ENCODE measurements around a stretch of chr20.

DNA sequence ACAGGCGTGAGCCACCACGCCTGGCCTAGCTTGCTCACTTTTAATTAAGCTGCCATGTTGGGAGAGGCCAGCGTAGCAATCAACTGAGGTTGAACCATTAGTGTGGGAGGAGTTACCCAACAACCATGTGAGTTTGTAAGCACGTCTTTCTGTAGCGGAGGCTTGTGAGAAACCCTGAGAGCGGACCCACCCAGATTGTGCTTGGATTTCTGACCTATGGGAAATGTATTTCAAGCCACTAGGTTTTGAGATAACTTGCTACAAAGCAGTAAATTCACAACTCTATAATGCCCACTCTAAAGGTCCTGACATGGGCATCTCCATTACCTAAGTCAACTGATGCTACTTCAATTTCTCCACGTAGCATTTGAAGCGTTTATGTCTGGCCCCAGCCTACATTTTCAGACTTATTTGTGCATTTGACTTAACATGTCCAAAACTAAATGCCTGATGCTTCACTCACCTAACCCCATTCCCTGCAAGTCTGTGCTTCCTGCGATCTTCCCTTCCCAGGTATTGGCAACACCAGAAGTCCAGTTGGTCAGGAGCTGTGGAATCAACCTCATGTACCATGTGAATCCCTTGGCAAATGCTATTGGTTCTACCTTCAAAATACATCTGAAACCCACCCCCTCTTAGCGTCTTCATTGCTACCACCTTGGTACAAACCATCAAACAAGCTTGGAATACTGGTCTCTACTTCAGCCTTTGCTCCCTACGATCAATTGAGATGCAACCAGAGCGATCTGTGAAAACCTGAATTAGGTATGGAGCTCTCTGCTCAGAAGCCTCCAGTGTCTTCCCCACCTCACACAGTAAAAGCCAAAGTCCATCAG is 12.7 kb upstream of the ZNFX1 start:
- RRBS: no CpG with 5 or more reads among the region's 12 CpGs

GRCh38 chr20:49418614-49419091 is 63.8 kb downstream of the KCNB1 start:
- RRBS: no CpG with 5 or more reads among the region's 8 CpGs

DNA sequence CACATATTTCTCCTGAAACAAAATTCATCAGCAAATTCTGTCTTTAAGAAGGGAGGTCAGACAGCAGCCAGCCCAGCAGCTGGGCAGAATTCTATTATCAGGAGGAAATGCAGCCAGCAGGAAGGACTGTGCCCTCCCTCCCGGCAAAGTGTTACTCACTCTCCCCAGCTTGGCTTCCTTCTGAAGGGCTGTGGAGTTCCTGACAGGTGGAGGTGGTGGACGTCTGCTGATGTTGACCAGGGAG is 37.3 kb downstream of the KCNB1 start:
- RRBS: 17% methylated on average over 1 of the region's 2 CpGs

DNA sequence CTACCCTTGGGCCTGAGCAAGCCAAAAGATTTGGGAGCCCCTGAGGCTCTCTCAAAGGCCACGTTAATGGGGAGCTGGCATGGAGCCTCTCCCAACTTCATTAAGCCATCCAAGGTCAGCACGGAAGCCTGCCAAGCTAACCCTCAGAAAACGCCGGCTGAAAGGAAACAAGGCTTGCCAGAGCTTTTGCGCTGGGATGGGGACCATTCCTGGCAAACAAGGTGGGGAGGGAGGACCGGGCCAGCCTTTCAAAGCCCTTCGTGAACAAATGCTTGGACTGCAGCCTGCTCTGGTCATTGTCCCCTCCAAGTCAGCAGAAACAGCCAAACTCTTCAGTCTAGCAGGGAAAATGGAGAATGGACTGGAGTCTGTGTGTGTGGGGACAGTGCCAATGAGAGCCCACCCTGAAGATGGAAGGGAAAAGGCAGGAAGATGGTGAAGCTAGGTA is 30.2 kb downstream of the KCNB1 start:
- RRBS: 17% methylated on average over 2 of the region's 7 CpGs

GRCh38 chr20:49567157-49567794 is 661 bp downstream of the PTGIS start:
- RRBS: no CpG with 5 or more reads among the region's 24 CpGs

DNA sequence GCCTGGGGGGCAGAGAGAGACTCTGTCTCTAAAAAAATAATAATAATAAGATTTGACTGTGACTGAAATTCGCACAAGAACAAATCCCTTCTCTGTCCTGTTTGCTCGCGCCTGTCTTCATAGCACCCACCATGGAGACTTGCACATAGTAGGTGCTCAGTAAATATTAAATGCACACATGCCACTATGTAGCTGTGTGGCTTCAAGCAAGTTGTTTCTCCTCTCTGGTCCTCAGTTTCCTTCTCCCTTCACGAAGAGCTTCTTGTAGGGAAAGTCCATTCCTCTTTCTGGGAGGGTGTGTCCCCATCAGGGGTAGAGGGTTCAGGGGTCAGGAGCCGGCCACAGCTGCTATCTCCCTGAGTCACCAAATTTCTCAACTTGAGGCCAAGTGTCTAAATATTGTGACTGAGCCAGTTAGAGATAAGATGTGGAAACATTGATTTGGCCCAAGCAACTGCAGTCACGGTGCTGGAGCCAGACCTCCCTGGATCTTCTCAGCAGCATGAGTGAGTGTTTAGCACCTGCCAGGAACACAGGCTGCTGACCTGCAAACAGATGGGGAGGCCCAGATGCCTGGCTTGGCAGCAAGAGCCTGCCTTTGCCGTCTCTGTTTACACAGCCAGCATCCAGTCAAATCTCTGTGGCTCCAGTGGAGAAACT is 15.5 kb upstream of the PTGIS start:
- RRBS: no CpG with 5 or more reads among the region's 7 CpGs

- RRBS: no CpG with 5 or more reads among the region's 5 CpGs
These were observed 18.0 kb upstream of the PTGIS start for GRCh38 chr20:49585911-49586275.

GRCh38 chr20:49671962-49672624 is 41.6 kb downstream of the B4GALT5 start:
- RRBS: no CpG with 5 or more reads among the region's 2 CpGs

DNA sequence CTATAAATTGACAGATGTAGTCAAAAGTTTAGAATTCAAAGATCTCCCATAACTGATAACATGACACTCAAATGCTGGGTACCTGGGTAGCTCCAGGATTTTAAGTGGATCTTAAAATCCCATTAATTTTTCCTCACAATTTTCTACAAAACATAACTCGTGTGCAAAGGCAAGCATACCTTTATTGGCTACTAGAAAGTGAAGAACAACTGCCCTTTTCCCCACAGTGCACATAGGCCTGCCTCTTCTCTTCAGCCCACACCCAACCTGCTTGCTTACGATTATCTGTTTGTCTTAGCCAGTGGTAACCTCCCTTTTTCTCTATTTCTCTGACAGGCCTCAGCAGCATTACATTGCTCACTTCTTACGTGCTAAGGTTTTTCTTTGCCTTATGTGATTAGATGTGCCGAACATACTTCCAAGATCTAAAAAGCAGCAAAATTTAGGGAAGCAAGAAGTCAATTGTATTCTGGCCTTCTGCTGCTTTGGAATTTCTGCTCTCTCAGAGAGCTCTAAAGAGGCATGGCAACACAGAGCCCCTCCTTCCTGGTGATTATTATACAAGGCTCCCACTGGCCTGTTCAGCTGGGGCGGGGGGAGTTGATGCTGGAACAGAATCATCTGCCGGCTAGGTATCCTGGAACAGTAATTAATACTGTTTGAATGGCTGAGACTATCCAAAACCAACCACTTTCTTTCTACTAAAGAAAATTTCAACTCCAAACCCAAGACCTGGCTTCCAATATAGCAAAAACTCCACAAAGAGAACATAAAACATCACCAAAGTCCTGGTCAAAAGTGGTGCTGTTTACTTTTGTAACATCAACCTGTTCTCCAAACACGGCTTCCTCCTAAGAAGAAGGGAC is 7.0 kb downstream of the B4GALT5 start:
- RRBS: no CpG with 5 or more reads among the region's 7 CpGs

- RRBS: no CpG with 5 or more reads among the region's 12 CpGs
These were observed 7.3 kb upstream of the SLC9A8 start for GRCh38 chr20:49805198-49805956.

DNA sequence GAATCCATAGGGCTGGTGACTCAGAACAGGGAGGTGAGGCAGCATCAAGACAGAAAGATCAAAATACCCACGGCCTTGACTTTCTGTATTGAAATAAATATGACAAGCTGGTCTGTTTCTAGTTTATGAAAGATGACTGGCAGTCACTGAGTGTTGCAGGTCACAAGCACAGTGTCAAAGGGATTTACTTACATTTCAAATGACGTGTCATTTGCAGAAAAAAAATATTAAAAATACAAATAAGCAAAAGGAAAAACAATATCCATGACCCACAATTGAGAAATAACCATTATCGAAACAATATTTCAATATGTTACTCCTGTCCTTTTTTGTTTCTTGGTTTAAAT is 6.0 kb upstream of the SLC9A8 start:
- RRBS: no CpG with 5 or more reads among the region's 3 CpGs

DNA sequence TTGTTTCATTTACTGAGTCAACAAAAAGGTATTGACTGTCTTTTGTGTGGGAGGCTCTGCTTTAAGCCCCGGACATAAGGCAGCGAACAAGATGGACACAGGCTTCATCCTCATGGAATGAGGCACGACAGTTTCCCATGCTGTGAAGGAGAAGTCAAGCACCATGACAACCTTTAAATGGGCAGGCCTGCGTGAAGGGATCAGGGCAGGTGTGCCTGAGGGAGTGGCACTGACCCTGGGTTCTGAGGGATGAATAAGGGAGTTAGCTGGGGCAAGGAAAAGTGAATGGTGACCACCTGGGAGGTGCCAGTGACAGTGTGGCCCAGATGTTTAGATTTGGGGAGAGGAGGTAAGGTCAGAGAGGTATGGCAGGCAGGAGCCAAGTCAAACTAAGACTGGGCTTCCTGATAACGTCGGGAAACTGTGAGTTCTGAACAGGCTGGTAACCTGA is 48.2 kb downstream of the SLC9A8 start:
- RRBS: no CpG with 5 or more reads among the region's 6 CpGs

DNA sequence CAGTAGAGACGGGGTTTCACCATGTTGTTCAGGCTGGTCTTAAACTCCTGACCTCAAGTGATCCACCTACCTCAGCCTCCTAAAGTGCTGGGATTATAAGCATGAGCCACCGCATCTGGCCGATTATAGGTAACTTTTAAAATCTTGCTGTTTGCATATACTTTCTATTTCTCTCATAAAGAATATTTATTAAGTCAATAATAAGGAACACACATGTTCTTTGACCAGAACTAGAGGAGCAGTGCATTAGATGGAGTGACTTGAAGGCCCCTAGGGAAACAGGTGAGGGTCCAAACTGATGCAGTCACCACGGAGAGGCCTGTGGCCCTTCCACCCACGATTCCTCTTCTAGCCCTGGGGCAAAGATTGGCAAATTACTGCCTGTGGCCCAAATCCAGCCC is 19.8 kb downstream of the SPATA2 start:
- RRBS: no CpG with 5 or more reads among the region's 5 CpGs

GRCh38 chr20:49923485-49924004 is 8.2 kb upstream of the SPATA2 start:
- RRBS: no CpG with 5 or more reads among the region's 7 CpGs

DNA sequence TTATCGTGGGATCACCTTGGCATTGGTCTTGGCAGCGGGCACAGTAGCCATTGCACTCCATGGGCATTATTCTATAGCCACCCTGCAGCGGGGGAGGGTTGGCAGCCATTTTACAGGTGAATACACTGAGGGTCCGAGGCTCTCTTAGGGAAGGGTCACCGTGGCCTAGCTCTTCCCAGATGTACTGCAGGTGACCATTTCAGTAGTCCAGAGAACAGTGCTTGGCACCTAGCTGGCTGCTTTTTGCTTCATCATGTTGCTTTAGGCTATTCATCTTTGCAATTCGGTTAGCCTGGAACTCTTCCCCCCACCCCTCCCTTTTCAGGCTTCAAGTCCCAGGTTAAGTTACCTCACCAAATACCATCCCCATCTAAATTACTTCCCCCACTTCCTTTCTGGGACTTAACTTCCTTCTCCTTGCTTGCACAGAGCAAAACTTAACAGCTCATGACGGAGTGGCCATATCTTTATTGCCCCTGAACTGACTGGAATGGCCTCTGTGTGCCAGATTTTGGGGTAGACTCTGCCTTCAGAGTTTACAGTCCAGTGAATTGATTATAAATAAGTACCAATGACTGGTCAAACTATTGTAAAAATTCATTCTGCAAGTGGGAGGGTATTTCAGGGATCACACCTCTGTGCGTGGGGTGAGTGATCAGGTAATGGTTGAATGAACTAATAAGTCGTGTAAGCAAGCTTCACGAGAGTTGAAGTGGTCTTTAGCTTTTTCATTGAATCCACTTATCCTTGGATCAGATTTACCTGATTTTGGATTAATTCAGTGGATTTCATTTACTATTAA is 1.4 kb downstream of the RNF114 start:
- RRBS: no CpG with 5 or more reads among the region's 10 CpGs

- RRBS: no CpG with 5 or more reads among the region's 6 CpGs
These were observed 49.5 kb downstream of the CEBPB start for GRCh38 chr20:50240190-50240397.

DNA sequence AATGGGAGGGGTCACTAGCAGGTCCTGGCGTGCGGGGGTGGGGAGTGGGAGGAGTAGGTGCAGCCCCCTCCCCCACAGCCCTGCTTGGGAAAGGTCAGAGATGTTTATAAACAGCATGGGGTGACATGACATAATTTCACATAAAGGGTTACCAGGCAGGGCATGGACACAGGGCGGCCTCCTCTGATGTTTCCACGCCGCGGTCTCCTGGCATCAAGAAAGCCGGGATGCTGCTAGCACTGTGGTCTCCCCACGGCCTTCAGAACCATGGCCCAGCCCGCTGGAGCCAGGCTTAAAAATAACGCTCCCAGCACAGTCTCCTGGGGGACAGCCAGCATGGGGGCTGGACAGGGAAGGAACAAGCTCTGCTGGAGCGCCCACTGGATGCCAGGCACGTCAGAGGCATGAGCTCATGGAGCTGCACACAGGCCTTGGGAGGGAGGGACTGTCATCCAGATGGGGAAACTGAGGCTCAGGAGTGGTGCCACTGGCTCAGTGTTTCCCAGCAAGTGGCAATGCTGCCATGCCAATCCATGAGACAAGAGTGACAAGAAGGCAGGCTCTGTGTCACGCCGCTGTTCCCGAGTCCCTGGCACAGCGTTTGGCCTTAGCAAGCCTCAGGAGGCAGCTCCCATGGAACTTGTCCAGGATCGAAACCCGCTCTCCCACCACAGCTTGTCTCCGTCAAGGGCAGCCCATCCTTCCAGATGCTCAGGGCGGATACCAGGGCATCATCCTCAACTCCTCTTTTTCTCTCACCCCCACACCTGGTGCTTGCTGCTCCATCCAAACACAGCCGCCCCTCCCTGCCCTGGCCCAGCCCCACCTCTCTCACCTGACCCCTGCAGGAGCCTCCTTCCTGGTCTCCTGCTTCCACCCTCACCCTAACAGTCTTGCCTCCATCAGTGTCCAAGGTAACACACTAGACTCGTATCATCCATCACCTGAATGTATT is 110.8 kb upstream of the PTPN1 start:
- RRBS: no CpG with 5 or more reads among the region's 22 CpGs

DNA sequence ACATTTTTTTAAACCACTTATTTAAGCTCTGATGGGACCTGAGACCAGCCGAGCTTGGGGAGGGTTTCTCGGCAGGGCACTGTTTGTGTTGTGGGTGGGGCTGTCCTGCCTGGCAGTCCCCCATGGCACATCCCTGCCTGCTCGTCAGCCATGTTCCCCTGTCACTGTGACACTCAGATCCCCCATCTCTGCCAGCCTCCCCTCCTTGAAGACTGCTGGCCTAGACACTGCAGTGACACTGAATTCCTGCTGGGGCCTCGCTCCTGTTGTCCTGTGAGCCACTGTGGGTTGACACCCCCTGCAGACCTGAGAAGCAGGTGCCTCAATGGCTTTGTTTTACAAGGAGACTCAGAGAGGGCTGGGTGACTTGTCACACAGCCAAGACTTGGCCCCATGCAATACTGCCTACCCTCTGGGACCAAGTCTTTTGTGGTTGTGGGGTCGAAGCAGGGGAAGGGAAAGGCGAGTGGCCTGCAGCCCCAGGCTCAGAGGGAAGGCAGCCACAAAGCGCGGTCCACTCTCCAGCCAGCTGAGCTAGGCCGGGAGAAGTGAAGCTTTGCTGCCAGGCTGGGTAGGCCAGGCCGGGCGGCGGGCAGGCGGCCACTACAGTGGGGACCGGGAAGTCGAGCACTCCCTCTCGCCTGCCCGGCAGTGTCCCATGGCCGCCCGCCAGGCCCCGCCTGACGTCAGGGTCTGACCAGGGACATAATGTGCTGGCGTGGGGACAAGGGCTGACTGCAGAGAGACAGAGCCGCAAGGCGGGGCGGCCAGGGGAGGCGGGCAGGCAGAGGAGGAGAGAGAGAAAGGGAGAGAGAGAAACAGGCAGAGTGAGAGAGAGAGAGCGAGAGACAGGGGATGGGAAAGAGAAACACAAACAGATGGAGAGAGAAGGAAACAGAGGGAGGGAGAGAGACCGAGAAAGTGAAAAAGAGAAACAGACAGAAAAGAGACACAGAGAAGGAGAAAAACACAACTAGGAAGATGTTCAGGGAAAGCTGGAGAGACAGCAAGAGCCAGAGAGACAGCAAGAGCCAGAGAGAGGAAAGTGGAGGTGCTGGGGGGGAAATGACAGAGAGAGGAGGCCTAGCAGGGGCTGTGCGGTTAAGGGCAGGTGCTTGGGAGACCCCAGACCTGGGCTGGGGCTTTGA is 94.7 kb upstream of the PTPN1 start:
- RRBS: 10% methylated on average over 1 of the region's 29 CpGs

GRCh38 chr20:50468136-50468378 is 42.1 kb upstream of the PTPN1 start:
- RRBS: no CpG with 5 or more reads among the region's 3 CpGs

- RRBS: no CpG with 5 or more reads among the region's 4 CpGs
These were observed 39.8 kb upstream of the PTPN1 start for GRCh38 chr20:50470369-50470843.

Measured in AG10803 (cell line).